Melanocyte of skin (primary cell): ENCODE data around the gene SMG7.

DNA sequence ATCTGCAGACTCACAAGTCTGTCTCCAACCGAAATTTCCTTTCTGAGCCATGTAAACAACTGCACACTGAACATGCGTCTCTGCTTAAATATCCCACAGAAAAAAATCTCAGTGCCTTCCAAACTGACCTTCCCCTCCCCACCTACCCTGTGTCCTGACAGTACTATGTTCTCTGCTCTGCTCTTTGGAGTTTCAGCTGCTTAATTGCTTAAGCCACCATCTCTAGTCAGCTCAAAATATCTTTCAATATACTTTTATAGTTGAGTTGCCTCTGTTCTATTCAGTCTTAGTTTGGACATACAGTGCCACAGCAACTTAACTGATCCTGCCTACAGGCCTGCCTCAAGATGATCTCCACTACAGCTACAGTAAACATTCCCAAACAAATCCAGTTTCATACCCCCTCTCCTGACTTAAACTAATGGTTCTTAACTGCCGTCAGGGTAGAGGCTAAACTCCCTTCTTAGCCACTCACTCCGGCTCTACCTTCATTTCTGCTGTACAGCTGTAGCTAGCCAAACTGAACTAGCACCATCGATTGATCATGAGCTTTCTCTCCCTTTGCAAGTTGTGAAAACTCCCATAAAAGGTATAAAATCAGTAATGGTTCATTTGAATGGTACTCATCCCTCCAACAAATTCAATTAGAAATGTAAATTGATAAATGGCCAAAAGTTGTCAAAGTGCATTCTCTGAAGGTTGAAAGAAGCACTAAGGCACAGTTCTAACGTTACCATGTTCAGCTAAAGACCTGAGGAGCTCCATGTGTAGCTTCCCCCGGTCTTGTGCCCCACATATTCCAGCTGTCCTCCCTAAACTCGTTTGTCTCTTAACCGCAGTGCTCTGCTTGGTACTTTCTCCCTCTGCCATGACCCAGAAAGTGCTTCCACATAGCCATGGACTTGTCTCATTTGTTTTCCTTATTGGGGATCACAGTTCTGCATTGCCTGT lies 49.6 kb downstream of the DHX9 start:
- CAGE, long polyA plus RNA, 2 experiments, result no peak in any of the 2 experiments

DNA sequence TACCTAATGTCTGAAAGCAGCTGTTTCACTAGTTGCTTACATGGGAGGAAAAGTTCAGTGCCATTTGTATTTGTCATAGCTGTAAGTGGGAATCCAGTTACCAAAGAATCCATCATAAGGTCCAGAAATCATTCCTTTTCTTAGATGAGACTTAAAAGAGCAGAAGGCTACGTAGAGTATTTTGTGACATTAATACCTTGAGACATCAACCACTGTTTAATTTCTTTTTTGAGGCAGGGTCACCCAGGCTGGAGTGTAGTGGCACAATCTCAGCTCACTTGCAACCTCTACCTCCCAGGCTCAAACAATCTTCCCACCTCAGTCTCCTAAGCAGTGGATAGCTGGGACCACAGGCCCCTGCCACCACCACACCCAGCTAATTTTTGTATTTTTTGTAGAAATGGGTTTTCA lies 50.2 kb downstream of the DHX9 start:
- CAGE, long polyA plus RNA, 2 experiments, result no peak in any of the 2 experiments

DNA sequence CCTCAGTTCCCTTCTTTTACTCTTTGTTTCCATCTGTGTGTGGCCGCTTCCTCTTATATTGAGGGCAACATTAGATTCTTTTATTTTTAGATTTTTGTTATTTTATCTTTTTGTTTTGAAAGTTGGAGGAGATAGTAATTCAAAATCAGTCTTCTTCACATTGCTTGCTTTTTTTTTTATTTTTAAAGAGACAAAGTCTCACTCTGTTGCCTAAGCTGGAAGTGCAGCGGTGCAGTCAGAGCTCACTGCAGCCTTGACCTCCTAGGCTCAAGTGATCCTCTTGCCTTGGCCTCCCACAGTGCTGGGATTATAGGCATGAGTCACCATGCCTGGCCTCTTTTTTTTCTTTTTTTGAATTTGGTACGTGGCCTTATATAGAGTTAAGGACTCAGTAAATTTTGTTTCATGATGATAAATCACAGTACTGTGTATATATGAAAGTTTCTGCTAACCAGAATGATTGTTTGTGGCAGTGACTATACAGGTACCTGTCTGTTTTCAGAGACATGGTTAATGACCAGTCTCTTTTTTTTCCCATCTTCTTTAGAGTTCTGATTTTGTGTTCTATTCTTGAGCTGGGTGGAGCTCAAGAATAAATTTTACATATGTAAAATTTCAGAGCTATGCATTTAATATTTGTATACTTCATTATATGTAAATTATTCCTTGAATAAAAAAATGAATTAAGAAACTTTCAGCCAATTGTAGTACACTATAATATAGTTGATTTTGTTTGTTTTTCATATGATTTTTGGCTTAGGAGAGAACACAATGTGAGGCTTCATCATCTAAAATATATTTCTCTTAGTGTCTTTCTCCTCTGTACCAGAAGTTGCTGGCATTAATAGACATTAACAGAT lies 9.4 kb downstream of the LAMC1 start:
- CAGE, long polyA plus RNA, 2 experiments, result no peak in any of the 2 experiments

DNA sequence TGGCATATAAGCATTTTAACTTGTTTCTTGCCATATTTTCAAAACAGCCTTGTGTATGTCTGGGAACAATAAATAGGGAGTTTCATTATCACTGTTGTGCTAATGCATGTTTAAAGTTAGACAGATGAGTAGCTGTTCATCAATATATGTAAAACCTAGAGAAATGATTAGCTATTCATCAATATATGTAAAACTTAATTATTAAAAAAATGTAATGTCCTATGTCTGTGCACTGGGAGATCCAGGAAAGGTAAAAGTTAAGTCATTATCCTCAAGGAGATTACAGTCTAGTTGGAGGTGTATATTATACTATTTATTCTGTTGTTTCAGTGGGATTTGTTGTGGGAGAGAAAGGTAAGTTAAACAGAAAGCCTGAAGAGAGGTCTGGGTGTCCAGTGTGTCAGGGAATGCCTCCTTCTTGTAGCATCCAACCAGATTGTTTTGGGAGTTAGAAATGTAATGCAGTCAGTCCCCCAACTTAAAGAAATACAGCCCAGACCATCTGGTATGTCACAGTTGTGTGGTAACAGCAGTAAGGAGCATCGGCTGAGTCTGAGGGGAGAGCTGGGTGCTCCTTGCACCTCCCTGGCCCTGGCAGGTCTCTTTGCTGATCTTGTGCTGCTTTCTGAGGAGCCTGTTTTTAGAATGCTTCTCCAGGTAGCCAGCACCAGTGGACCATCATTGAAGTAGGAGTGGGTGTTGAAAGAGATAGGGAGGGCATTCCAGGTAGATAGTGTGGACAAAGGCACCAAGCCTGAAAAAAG lies 46.2 kb downstream of the LAMC1 start:
- CAGE, long polyA plus RNA, 2 experiments, result no peak in any of the 2 experiments

DNA sequence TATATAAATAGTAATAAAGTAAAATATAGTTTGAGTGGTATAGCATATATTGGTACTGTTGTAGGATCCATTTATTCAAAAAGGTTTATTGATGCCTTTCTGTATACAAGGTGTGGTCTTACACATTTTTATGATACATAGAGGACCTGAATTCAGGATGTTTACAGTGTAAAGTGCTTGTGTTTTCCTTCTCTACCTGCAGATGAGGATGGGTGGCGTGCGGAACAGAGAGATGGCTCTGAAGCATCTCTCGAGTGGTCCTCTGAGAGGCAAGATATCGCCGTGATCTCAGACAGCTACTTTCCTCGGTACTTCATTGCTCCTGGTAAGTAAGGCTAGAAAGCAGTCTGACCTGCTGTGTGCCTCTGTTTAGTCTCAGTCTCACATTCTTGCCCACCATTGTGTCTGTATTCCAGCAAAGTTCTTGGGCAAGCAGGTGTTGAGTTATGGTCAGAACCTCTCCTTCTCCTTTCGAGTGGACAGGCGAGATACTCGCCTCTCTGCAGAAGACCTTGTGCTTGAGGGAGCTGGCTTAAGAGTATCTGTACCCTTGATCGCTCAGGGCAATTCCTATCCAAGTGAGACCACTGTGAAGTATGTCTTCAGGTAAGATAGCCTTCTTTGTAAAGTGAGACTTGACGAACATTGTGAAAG lies 68.8 kb upstream of the LAMC2 start:
- CAGE, long polyA plus RNA, 2 experiments, result no peak in any of the 2 experiments

DNA sequence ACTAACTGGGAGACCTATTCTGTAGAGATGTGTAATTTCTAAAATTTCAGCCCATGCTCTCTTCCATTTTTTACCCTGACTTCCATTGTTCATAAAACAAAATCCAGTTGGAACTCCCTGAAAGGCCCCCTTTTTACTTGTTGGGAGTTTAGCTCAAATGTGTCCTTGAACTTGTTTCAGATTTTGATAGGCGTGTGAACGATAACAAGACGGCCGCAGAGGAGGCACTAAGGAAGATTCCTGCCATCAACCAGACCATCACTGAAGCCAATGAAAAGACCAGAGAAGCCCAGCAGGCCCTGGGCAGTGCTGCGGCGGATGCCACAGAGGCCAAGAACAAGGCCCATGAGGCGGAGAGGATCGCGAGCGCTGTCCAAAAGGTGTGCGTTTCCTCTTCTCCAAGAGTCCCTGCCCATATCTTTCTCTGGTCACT lies 49.8 kb upstream of the LAMC2 start:
- CAGE, long polyA plus RNA, 2 experiments, result no peak in any of the 2 experiments

GRCh38 chr1:183180152-183181214 lies 5.6 kb upstream of the LAMC2 start:
- CAGE, long polyA plus RNA, 2 experiments, result no peak in any of the 2 experiments

DNA sequence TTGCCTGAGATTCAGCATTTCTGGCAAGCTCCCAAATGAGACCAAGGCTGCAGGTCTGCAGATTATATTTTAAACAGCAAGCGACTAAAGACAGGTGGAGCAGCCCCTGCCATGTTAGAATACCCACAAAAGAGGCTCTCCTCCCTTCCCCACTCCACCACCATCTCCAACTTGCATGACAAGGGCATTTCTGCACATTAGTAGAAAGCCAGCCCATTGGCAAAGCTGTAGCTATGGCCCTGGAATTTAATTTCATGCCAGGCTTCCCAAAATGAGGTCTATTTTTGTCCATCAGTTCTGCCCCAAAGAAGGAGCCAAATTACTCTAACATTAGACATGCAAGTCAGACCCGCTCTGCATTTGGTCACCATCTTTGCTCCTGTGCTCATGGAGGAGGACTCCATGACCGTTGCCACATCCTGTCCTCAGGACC lies 115.1 kb downstream of the LAMC2 start:
- CAGE, long polyA plus RNA, 2 experiments, result no peak in any of the 2 experiments

GRCh38 chr1:183327547-183328069 lies 90.6 kb downstream of the NMNAT2 start:
- CAGE, long polyA plus RNA, 2 experiments, result no peak in any of the 2 experiments

DNA sequence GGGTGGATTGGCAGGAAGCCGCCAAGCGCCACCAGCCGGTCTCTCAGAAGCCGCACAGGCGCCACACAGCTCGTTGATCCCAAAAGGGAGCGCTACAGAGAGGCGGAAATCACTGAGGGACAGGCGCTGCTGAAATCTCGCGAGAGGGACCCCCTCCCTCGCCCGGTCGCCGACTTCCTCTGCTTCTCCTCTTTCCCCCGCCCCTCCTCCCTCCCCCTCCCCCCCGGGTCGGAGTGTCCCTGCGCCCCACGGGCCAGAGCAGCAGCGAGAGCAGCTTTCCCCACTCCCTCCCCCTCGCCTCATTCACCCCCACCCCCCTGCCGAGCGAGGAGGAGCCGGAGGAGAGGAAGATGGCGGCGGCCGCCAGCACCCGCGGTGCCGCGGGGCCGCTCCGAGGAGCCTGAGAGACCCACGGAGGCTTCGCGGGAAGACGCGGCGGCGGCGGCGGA lies at the start of gene SMG7:
TSS of gene SMG7 (plus strand) at position 330 of the 449 bp plus-strand sequence.
- CAGE, long polyA plus RNA, 2 experiments, result no peak in any of the 2 experiments

DNA sequence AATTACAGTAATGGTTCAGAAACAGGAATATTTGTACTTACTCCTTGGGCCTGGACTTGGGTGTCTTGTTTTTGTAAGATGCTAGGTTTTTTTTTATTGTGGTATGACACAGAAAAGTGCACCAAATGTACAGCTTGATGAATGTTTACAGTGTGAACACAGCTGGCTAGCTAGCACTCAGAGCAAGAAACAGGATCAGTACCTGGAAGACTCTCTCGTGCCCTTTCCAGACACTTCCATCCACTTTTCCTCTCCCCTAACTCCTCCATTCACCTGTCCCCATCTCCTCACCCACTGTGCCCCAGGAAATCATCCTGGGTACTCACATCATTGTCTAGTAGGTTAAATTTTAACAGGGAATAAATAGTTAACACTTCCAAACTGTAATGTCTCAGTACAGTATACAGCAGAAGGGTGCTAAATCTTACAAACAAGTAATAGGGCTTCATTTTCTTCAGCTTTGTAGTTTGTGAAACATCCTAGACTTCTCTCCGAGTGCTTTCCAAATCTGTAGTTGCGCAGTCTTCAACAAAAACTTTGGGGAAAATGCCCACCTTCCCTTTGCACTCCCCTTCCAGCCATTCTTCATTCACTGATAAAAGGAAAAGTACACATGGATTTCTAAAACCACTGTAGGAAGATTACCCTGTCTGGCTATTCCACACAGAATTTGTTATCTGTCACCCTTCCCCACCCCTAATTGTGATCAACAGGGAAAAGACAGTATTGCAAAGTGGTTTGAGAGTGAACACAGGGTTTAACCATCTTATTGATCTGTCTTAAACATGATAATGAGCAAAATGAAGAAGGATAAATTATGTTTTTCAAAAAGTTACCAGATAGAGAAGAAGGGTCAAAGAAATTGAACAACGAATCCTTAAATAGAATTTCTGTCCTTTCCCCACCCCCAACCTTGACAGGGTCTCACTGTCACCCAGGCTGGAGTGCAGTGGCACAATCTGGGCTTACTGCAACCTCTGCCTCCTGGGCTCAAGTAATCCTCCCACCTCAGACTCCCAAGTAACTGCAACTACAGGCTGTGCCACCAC lies 34.3 kb downstream of the NCF2 start:
- CAGE, long polyA plus RNA, 2 experiments, result no peak in any of the 2 experiments

- CAGE, long polyA plus RNA, 2 experiments, result no peak in any of the 2 experiments
Observed at GRCh38 chr1:183588692-183589351, 1.4 kb downstream of the NCF2 start.

GRCh38 chr1:183598354-183598949 lies 8.2 kb upstream of the NCF2 start:
- CAGE, long polyA plus RNA, 2 experiments, result no peak in any of the 2 experiments

- CAGE, long polyA plus RNA, 2 experiments, result no peak in any of the 2 experiments
Observed at GRCh38 chr1:183870426-183870715, 65.5 kb downstream of the RGL1 start.

DNA sequence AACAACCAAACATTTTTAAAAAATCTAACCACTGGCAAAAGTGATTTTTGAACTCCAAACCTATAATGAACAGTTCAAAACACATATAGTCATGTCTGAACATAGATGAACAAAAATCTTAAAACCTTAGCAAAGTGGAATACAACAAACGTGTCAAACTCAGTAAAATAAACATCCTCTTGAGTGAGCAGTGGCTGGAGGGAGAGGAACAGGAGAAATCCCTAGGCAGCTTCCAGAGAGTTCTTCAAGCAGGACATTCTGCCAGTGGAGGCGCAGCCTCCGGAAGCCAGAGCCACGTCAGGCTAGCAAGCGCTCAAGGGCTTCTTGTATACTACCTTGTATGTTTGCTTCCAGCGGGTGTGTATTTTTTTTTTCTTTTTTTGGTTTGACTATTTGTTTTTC lies 42.3 kb downstream of the COLGALT2 start:
- CAGE, long polyA plus RNA, 2 experiments, result no peak in any of the 2 experiments

DNA sequence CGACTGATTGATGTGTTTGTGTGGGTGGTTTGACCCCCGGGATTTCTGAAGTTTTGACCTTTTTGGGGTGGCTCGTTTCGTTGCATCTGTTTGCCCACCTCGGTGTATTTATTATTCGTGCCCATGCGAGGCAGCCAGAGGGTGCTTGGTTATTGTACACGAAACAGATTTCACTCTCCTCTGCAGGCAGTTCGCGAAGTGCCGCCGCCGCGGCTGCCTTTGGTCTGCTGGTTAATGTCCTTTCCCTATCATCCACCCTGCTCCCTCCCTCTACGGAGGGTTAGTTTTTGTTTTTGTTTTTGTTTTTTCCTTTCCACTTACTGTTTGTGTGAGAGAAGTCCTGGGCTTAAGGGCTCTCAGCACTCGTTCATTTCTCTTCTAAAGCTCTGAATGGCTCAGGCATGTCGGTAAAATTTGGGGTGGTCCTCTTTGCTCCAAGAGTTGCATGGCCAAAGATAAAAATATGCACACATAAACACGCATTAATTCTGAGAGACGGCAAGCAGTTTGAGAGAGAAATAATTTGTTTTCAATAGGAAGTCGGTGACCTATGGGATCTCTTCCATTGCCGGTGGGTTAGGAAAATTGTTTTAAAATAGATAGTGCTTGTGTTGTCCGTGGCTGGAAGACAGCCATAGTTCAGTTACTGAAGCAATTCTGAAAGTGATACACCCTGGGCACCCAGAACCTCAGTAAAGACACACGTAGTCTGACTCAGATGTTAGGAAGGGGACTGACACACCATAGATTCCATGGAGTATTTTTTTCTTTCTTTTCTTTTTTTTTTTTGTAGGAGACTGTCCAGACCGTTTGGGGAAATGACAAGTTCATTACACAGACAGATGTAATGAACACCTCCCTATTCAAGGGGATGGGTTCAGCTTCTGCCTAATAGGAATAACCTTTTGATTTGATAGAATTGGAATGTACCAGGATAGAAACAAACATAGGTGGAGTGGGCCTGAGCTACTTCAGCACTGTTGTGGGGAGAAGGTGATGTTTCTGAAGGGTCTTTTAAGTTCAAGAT lies 1.3 kb downstream of the C1orf21 start:
- CAGE, long polyA plus RNA, 2 experiments, result no peak in any of the 2 experiments

- CAGE, long polyA plus RNA, 2 experiments, result no peak in any of the 2 experiments
Observed at GRCh38 chr1:184477338-184477761, 90.5 kb downstream of the C1orf21 start.

- CAGE, long polyA plus RNA, 2 experiments, result no peak in any of the 2 experiments
Observed at GRCh38 chr1:184755737-184756077, 1.0 kb upstream of the EDEM3 start.

- CAGE, long polyA plus RNA, 2 experiments, result no peak in any of the 2 experiments
Observed at GRCh38 chr1:184958785-184959446, 15.4 kb downstream of the NIBAN1 start.

GRCh38 chr1:184959699-184959943 lies 14.7 kb downstream of the NIBAN1 start:
- CAGE, long polyA plus RNA, 2 experiments, result no peak in any of the 2 experiments